Pericardium (tissue), 1 donor: ENCODE data around the genes COL20A1 and TPD52L2.

DNA sequence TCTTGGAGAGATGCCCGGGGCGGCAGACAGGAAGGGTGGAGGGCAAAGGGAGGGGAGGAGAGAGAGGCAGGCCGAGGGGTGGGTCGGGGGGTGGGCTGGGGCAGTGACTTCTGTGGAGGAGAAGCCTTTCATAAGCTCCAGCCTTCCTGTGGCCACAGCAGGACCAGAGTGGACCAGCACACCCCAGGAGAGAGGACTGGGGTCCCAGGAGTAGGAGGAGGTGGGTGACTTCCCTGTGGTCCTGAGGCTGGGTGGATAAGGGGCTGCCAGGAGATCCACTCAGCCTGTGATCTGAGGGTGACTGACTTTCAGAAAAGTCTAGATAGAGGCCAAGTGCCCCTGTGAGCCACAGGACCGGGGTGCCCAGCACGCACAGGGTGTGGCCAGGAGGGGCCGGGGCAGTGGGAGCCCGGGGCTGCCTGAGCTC is at the start of gene COL20A1:
Gene COL20A1 (plus strand): TSS at position 131 of the 427 bp plus-strand sequence.
- RRBS: 47% methylated on average over 3 of the region's 8 CpGs

GRCh38 chr20:63360636-63361204 is 429 bp downstream of the CHRNA4 start:
- RRBS: 4% methylated on average over 10 of the region's 50 CpGs

GRCh38 chr20:63370736-63371106 is 9.6 kb upstream of the CHRNA4 start:
- RRBS: no CpG with 5 or more reads among the region's 15 CpGs

DNA sequence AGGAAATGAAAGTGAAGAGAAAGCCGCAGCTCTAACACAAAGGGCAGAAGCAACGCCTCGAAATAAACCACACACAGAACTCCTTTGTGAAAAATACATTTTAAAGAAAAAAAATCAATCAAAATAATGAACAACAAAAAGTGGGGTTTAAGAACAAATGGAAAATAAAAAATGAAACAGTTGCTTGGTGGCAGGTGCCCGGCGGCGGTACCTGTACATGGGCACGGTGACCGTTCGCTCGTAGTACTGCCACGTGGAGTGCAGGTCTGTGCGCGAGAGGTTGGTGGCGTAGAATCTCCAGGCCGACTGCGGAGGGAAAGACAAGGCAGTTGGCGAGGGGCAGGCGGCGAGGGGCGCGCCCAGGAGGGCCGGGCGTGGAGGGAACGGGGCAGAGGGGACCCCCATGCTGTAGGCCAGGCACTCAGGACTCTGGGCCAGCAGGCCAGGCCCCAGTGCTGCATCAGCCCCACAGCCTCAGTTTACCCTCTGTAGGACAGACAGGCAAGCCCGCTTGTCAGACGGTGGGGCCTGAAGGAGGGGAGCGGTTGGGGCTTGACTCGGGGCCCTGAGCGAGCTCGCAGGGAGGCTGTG is 38.8 kb downstream of the KCNQ2 start:
- RRBS: no CpG with 5 or more reads among the region's 30 CpGs

- RRBS: 2% methylated on average over 40 of the region's 63 CpGs
These were observed 418 bp downstream of the PPDPF start for GRCh38 chr20:63520910-63521456.

DNA sequence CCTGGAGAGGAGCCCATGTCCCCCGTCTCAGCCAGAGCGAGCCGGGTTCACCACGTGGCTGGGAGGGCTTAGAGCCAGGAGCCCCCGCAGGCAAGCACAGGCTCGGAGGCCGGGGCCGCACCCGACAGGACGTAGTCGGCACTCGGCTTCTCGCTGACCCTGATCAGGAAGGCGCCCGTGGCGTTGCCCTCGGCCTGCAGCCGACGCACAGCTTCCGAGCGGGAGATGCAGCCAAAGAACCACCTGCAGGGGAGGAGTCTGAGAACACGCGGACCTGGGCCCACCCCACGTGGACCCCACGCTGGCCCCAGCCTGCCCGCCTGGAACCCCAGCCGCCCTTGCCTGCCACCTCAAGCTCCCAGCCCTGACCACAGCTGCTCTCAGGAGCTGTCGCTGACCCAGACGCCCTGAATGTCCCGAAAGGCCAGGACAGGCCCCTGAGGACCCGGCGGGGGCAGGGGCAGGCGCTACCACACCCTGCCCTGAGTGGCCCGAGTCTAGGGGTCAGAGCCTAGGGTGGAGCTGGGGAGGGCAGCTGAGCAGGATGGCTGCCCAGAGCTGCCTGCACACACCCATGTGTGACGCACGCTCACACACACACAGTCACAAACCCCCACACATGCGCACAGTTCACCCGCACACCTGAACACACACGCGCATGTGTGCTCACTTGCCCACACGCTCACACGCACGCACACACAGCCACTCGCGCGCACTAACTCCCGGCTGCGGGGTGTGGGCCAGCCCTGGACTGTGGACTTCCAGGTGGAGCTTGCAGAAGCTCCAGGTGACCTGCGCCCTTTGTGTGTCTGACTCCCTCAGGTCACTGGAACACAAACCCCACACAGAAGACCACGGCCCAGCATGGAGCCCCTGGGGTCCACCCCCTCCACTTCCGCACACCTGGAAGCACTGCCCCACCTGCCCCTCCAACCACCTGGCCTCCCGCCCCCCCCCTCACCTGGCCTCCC is 2.1 kb downstream of the PTK6 start:
- RRBS: 9% methylated on average over 5 of the region's 52 CpGs

GRCh38 chr20:63541836-63542708 is 4.9 kb upstream of the PTK6 start:
- RRBS: 61% methylated on average over 12 of the region's 46 CpGs

DNA sequence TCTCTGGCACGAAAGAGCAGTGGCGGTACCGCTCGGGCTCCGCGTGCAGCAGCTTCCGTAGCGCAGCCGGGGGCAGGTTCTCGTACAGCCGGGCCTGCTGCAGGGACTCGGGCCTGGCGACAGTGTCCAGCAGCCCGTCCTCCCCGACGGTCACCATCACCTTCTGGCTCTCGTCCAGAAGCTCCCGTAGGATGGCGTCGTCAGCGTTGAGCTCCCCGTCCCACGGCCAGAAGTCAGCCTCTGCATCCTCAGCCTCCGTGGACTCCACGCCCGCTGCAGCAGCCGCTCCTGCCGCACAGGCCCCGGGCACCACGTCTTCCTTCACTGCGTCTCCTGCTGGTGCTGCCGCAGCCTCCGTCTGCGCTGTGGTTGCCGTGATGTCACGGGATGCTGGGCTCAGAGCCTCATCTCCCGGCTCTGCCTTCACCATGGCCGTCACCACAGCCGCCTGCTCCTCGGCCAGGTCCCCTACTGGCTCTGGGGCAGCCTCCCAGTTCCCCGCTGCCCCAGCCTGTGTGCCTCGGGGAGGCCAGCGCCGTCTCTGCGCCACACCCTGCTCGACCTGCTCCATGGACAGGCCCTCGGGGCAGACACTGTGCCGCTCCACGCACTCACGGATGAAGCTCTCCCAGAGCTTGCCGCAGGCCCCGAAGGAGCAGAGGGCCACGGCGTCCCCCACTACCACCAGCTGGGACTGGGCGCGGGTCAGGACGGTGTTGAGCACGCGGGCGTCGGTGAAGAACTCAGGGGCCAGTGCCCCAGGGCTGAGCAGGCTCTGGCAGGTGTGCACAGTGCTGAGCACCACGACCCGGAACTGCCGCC is 8.4 kb downstream of the HELZ2 start:
- RRBS: 94% methylated on average over 7 of the region's 64 CpGs

DNA sequence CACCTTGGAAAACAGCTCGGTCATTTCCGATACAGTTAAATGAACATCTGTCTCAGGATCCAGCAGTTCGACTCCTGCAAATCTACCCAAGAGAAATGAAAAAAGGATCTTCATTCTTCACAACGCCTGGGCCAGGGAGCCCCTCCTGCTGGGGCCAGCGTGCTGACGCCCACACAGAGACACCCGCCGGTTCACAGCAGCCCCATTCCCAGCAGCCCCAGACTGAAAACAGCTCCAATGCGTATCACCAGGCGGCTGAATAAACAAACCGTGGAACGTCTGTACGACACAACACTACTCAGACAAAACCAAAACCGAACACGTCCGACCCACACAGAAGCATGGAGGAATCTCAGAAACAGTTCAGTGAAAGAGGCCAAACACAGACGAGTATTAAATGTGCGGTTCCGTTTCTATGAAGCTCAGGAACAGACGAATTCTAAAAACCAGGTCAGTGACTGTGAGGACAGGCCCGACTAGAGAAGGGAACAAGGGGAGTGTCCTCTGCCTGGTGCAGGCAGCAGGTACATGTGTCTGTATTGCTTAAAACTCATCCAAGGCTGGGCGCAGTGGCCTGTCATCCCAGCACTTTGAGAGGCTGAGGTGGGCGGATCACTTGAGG is 9.0 kb upstream of the HELZ2 start:
- RRBS: no CpG with 5 or more reads among the region's 23 CpGs

DNA sequence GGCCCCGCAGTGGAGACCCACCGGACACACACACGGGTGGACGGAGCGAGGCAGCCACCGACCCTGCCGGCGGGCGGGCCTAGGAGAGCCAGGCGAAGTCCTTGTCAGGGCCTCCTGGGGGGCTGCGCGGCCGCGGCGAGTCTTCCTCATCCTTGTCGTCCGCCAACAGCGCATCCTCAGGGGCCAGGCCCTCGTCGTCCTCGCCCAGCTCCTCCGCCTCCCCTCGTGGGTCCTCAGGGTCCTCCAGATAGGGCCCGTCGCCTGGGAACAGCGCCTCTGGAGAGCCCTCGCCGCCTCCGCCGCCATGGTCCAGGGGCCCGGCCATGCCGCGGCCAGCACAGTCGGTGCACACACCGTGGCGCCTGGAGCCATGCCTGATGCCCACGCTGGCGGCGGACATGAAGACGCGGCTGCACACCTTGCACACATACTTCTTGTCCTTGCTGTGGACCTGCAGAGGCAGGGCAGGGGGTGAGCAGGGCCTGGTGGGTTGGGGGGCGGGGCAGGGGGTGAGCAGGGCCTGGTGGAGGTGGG is 7.3 kb downstream of the SLC2A4RG start:
- RRBS: 88% methylated on average over 6 of the region's 42 CpGs

- RRBS: no CpG with 5 or more reads among the region's 25 CpGs
These were observed 13.2 kb downstream of the SLC2A4RG start for GRCh38 chr20:63752751-63753291.

- RRBS: no CpG with 5 or more reads among the region's 17 CpGs
These were observed 43.3 kb downstream of the ZBTB46 start for GRCh38 chr20:63787754-63788181.

GRCh38 chr20:63789899-63791017 is 40.8 kb downstream of the ZBTB46 start:
- RRBS: no CpG with 5 or more reads among the region's 81 CpGs

DNA sequence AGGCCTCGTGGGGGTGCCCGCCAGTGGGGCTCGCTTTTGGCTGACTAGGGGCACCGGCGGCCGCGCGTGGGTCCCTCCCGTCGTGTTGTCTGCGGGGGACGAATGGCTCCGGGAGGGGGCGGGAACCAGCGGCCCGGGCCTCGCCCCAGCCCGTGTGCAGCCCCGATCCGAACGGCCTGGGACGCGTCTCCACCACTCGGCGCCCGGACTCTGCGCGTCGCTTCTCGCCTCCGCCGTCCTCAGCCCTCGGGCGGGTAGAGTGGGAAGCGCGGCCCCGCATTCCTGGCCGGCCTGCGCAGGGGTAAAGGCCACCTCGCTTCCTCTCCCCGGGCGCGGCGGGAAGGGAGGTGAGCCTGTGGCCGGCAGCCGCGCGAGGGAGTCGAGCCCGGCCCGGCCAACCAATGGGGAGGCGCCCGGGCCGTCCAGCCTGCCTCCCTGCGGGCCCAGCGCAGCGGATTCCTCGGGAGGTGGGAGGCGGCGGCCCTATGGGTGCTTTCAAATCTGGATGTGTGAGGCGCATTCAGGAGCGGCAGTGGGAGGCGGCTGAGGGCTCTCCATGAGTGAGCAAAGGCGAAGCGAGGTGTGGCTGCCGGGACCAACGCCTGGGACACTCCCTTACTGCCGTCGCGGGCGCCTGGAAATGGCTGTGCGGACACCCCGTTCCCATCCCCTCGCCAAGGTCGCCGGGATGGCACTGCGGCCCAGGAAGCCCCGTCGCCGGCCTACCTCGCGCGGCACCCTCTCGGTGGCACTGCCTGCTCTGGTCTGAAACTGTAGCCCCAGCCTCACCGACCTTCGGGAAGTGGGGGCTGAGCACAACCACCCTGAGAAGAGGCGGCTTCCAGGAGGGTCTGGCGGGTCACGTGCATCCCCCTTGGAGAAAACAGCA is 1.2 kb upstream of the ZBTB46 start:
- RRBS: 8% methylated on average over 43 of the region's 89 CpGs

DNA sequence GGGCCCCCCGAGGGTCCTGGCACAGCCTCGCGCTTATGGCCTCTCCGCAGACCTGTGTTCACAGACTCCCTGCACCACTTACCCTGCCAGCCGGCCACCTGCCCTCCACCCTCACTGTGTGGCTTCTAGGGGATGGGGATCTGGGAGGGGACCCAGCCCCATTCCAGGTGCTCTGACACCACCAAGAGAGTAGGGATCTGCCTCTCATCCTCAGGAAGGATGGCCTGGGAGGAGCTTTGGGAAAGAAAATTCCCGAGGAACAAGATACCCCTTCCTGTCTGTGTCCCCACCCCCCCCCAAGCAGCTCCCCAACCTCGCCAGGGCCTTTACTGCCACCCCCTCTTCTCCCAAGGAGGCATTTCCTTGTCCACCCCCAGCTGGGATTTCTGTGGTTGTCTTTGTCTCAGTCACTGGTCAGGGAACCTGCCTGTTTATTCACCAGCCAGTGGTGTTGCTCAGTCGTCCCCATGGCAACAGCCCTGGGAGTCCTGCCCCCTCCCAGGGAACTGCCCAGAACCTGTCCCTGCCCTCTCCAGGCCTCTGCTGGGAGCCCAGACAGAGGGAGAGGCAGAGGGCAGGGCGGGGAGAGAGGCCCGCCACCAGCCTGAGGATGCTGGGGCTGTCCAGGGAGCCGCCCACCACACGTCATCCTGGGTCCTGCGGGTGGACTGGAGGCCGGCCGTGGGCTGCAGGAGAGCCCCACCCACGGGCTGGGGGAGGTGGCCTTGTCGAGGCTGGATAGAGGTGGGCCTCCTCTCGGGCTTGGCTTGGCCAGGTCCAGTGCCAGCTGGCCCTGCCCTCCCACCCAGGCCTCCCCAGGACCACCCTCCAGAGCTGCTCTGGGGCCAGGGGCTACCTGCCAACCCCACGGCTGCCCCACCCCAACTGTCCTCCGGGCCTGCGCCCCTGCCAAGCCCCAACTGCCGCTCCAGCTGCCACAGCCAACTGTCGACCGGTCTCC is 3.9 kb upstream of the ZBTB46 start:
- RRBS: 21% methylated on average over 5 of the region's 24 CpGs

GRCh38 chr20:63863745-63864687 is 1.1 kb upstream of the TPD52L2 start:
- RRBS: no CpG with 5 or more reads among the region's 49 CpGs

- RRBS: under 1% methylated on average over 35 of the region's 87 CpGs
These were observed at the start of gene TPD52L2 for GRCh38 chr20:63864794-63865748. TSS of gene TPD52L2 (plus strand) at chr20:63865270.

DNA sequence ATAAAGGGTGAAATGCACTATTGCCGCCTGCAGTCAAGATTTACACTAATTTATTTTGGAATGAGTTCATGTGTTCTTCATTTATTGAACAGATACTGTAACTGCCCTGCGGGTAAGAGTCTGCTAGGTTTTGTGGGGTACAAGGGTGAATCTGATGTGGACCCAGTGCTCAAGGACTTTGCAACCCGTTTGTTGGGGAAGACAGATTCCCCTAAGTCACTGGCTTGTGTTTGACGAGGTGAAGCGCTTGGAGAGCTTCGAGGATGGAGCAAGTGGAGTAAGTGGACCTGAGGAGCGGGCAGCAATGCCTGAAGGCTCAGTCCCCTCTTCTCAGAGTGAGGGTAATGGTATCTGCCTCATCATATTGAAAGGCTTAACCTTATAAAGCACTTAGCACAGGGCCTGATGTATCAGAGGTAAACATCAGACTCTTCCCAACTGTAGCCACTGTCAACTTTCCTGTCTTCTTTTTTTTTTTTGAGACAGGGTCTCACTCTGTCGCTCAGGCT is 2.4 kb upstream of the DNAJC5 start:
- RRBS: no CpG with 5 or more reads among the region's 8 CpGs

DNA sequence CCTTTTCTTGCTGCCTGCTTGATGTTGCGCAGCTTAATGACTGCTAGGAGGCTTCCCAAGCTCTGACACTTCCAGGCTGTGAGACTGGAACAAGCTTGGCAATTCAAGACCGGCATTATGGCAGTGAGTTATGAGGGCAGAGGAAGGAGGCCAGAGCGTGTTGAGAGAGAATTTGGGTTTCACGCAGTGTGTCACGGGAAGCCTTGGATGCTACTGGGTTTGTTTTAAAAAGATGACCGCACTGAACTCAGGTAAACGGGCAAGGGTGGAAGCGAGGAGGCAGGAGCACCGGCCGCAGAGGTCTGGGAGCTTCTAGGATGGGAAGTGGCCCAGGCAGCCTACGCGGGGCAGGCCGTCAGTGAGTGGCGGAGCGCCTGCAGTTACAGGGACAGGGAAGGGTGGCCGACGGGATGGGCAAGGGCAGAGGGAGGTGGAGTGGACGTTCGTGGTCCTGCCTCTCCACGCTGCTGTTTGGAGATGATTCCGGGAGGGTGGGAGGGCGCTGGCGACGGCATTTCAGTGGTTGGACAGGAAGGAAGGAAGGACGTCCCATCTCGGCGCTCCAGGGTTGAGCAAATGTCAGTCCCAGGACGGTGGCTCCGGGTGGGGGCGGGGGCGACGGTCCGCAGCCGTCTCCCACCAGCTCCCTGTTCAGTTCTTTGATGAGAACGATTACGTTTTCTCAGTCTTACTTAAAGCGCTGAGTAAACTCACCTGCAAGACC is 661 bp upstream of the DNAJC5 start:
- RRBS: 0% methylated on average over 2 of the region's 37 CpGs

DNA sequence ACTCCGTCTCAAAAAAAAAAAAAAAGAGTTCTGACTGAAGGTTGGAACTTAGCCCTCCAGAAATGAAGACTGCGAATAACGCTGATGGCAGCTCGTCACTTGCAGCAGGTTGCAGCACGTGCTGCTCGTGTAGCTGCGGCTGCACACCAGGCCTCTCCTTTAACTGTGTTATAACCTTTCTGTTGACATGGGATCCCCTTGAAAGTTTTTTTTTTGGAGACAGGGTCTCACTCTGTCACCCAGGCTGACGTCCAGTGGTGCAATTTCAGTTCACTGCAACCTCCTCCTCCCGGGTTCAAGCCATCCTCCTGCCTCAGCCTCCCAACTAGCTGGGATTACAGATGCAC is 26.6 kb downstream of the DNAJC5 start:
- RRBS: no CpG with 5 or more reads among the region's 9 CpGs